Colon Carcinoma Metastatic in the Brain (tissue), 2 donors: ENCODE data around the genes ZNF681, TSHZ3 and ANKRD27.

GRCh38 chr19:23757982-23759217 is at the start of gene ZNF681:
TSS of gene ZNF681 (minus strand) at chr19:23758891.
- PRO-cap, 2 experiments, result peak in 1 of 2 experiments; most common plus-strand start chr19:23758389 (in 1); most common minus-strand start chr19:23758891 (in 1)

- PRO-cap, 2 experiments, result no peak in any of the 2 experiments
Observed at GRCh38 chr19:23917618-23918266, 3.1 kb downstream of the ZNF726 start.

DNA sequence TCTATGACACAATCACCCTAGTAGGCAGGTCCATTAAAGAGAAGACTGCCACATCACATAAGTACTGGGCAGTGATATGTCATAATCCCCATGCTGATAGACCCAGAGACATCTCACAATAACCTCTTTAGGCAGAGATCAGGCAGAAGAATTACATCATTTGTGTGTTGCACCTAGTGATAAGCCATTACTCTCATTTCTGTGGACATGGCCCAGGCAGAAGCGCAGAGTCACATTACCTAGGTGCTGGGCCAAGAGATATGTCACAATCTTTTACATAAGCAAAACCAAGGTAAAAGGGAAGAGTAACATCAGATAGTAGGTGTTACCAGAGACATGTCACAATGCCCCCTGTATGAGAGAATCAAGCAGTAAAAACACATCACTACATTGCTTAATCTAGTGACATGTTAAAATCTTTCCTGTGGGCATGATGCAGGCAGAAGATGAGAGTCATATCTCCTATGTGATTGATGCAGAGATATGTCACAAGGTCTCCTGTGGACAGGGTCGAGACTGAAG is 72.0 kb downstream of the ZNF726 start:
- PRO-cap, 2 experiments, result no peak in any of the 2 experiments

- PRO-cap, 2 experiments, result no peak in any of the 2 experiments
Observed at GRCh38 chr19:27767841-27768790, 1444.8 kb downstream of the UQCRFS1 start.

DNA sequence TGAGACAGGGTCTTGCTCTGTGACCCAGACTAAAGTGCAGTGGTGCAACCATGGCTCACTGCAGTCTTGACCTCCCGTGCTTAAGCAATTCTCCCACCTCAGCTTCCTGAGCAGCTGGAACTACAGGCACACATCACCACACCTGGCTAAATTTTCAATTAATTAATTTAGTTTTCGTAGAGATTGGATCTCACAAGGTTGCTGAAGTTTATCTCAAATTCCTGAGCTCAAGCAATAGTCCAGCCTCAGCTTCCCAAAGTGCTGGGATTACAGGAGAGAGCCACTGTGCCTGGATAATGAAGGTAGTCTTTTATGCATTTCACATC is 641.1 kb downstream of the UQCRFS1 start:
- PRO-cap, 2 experiments, result no peak in any of the 2 experiments

GRCh38 chr19:28637368-28637576 is 575.7 kb downstream of the UQCRFS1 start:
- PRO-cap, 2 experiments, result no peak in any of the 2 experiments

DNA sequence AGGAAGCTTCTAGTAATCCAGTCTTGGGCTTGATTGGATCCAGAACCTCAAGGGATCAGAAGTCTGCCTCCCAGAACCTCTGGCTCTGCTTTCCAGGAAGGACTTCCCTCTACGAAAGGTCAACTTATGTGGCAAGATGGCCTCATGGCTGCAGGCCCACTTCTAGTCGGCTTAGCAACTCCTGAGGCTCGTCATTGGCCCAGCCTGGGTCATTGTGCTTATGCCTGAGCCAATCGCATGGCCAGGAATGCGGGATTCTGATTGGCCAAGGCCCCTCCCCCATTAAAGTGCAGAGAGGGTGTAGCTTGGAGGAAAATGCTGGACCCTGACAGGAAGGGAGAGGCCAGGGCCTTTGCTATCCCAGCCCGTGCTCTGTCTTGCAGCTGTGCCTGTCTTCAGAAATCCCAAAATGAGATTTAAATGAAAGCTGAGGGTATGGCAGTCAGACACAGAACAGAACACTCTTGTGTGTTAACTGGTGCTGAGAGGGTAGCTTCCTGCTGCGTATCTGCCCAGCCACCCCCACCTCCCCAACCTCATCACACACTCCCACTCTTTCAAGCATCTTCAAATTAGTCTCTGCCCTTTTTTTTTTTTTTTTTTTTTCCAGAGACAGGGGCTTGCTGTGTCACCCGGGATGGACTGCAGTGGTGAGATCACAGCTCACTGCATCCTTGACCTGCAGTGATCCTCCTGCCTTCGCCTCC is 5.5 kb upstream of the CCNE1 start:
- PRO-cap, 2 experiments, result no peak in any of the 2 experiments

- PRO-cap, 2 experiments, result no peak in any of the 2 experiments
Observed at GRCh38 chr19:29969631-29970188, 27.7 kb downstream of the URI1 start.

GRCh38 chr19:30373618-30374054 is 1.5 kb downstream of the ZNF536 start:
- PRO-cap, 2 experiments, result no peak in any of the 2 experiments

GRCh38 chr19:30696395-30696929 is 324.3 kb downstream of the ZNF536 start:
- PRO-cap, 2 experiments, result no peak in any of the 2 experiments

- PRO-cap, 2 experiments, result no peak in any of the 2 experiments
Observed at GRCh38 chr19:31349093-31349921, at the start of gene TSHZ3. TSS of gene TSHZ3 (minus strand) at chr19:31349436.

- PRO-cap, 2 experiments, result no peak in any of the 2 experiments
Observed at GRCh38 chr19:31356879-31357308, 7.7 kb upstream of the TSHZ3 start.

GRCh38 chr19:31583095-31583787 is 234.0 kb upstream of the TSHZ3 start:
- PRO-cap, 2 experiments, result no peak in any of the 2 experiments

- PRO-cap, 2 experiments, result no peak in any of the 2 experiments
Observed at GRCh38 chr19:31889817-31890101, 455.7 kb upstream of the ZNF507 start.

GRCh38 chr19:31910193-31910660 is 435.2 kb upstream of the ZNF507 start:
- PRO-cap, 2 experiments, result no peak in any of the 2 experiments

DNA sequence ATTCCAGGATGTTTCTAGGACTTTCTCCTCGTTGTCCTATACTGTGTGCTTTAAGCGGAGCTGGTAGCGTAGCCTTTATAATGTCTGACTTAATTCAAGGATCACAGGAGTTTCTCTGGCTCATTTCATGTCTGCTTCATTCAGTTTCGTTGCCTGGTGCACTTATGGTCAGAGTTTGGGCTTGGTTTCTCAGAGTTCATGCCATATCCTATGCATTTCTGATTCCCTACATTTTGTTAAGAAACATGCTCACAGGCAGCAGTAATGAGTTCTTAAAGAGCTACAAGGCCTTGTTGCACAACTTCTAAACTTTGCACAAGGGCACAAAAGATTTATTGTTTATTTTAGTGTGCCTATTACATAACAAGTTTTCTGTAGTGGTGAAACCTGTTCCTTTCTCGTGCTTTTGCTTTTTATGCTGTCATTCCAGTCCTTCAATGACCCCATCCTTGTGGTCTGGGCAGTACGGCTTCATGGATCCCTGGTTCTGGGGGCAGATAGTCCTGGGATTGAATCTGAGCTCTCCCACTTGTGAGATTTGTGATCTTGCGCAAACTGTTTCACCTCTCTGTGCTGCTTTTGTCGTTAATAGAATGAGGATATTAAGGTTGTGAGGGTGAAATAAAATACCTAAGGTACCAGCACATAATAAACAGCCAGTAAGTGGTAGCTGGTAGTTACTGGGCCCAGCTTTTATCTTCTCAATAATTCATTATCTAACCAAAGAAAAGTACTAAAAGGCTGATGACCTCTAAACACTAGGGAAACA is 17.8 kb downstream of the ZNF507 start:
- PRO-cap, 2 experiments, result no peak in any of the 2 experiments

DNA sequence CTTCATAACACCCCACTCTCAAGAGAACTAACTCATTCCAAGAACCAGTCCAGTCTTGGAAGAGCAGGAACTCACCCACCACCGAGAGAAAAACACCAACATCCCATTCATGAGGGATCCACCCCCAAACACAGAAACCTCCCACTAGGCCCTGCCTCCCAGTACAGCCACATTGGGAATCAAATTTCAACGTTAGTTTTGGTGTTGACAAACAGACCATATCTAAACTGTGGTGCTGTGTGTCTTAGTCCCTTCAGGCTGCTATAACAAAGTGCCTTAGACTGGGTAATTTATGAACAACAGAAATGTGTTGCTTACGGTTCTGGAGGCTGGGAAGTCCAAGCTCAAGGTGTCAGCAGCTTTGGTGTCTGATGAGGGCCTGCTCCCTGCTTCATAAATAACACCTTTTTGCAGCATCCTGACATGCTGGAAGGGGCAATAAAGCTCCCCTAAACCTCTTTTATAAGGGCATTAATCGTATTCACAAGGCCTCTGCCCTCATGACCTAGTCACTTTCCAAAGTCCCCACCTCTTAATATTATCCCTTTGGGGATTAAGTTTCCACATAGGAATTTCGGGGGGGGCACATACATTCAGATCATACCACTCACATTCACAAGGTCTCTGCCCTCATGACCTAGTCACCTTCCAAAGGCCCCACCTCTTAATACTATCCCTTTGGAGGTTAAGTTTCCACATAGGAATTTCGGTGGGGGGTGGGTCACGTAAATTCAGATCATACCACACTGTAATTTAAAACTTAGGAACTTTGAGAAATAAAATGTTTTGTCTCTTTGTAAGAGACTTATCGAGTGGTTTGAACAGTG is 27.4 kb downstream of the ZNF507 start:
- PRO-cap, 2 experiments, result no peak in any of the 2 experiments

DNA sequence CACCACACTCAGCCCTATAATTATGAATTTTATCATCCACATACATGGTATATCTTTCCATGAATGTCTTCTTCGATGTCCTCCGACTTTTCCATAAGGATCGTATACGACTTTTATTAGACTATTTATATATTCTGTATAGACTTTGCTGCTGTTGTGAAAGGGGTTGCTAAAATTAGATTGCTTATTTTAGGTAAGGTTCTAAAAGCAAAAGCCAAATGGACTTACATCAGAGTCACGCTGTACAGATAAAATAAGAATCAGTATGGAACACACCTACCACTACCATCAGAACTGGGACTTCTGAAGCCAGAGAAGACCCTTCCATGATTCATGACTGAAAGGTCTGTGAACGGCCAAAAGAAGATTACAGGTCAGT is 8.9 kb downstream of the ANKRD27 start:
- PRO-cap, 2 experiments, result no peak in any of the 2 experiments

DNA sequence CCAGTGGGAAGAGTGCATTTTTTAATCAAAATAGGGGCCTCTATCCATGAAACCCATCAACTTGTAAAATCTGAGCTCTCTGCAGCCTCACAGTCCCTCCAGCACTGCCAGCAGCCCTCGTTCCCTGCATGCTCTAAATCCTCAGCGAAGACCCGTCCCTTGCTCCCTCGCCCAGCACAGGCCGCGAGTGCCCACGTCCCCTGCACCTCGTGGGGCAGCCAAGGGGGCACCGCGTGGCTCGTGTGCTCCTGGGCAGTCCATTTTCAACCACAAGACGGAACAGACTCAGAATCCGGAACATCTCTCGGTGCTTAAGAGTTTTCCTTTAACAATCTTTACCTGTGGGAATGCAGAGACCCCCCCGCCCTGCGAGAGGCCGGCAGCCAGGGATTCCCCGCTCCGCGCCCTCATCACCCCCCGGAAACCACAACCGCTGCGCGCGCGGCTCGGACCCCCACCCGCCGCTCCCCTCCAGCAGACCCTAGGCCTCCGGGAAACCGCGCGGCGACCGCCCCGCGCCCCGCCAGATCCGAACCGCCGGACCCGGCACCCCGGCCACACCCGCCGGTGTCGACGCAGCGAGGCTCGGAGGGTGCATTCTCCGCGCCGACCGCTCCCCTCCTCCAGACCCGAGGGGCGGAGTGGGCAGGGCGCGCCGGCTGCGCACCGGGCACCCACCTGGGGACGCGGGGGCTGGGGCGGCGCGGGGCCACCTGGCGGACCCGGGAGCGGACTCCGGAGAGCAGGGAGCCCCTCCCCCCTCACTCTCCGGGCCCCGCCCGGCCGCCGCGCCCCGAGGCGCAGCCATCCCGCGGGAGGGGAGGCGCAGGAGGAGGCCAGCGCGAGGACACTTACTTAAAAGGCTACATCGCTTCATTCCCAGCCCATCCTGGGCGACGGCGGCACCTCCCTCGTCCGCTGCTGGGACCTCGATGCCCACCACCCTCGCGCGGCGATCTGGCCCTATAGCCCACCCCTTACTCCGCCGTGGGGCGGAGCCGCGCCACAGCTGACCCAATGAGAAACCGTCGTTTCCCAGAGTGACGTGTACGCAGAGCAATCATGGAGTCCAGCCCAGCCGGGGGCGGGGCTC is at the start of gene ANKRD27:
TSS of gene ANKRD27 (minus strand) at position 965 of the 1,093 bp plus-strand sequence.
- PRO-cap, 2 experiments, result peak in 2 of 2 experiments; most common minus-strand start position 951 of the sequence (in 1)

GRCh38 chr19:32677172-32677644 is 1.6 kb downstream of the RGS9BP start:
- PRO-cap, 2 experiments, result no peak in any of the 2 experiments